Breast epithelium (tissue), 2 donors: ENCODE data around the genes MAN1B1 and TPRN.

GRCh38 chr9:137086515-137087234, at the start of gene MAN1B1:
Gene MAN1B1 (plus strand): TSS chr9:137086985.
- PRO-cap = bidirectional peak, plus-strand start at chr9:137086985, minus-strand start at chr9:137086613
- RAMPAGE, long total RNA, 2 experiments = start-site peak on the plus strand in 2 of 2 experiments, at chr9:137086976-137087102 at its widest, 42 to 336 reads per replicate

- PRO-cap = no peak
- RAMPAGE, long total RNA, 2 experiments = no peak in any of the 2 experiments
Measured at GRCh38 chr9:137099582-137100207, 12.9 kb downstream of the MAN1B1 start.

- PRO-cap = no peak
- RAMPAGE, long total RNA, 2 experiments = no peak in any of the 2 experiments
Measured at GRCh38 chr9:137110281-137110885, 4.2 kb downstream of the DPP7 start.

DNA sequence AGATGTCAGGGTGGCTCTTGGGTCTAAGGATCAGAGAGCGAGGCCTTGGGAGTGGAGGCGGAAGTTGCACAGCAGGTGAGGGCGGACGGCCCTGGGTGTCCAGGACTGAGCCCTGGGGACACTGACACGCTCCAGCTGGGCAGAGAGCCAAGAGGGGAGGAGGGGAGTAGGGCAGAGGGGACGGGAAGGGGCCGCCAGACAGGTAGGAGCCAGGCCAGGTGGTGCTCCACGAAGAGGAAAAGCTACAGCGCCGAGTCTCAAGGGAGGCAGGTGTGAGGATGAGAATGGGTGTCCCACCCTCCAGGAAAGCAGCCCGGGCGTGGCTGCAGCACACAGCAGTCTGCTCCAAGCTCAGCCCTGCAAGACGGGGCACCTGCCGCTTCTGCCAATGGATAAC, 5.0 kb downstream of the TPRN start:
- PRO-cap = no peak
- RAMPAGE, long total RNA, 2 experiments = no peak in any of the 2 experiments

DNA sequence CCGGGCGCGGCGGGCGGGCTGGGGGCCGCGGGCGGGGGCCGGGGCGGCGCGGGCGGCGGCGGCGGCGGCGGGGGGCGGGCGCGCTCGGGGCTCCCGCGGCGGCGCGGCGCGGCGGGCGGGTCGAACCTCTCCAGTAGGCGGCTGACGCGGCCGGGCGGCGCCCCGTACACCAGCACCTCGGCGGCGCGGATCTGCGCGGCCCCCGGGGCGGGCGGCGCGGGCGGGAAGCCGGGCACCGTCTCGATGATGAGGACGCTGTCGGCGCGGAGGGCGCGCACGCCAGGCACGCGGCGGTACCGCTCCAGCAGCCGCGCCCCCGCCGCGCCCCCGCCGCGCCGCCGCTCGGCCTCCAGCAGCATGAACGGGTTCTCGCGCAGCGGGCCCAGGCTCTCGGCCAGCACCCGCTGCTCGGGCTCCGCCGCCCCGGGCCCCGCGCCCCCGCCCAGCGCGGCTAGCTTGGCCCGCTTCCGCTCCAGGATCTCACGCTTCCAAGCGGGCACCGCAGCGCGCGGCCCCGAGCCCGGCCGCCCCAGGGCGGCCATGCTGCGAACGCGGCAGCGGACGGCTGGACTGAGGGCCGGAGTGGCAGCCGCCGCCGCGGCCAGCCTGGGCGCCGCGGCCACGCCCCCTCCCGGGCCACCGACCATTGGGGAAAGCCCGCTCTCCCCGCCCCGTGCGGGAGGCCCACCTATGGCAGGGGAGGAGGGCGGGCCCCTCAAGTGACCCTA, at the start of gene TPRN:
TSS of gene TPRN (minus strand) at position 572 of the 728 bp plus-strand sequence.
- PRO-cap = bidirectional peak, plus-strand start outside the sequence, minus-strand start at position 542 of the sequence
- RAMPAGE, long total RNA, 2 experiments = no peak in any of the 2 experiments

- PRO-cap = no peak
- RAMPAGE, long total RNA, 2 experiments = no peak in any of the 2 experiments
Measured at GRCh38 chr9:137241482-137241853, 381 bp downstream of the TUBB4B start.

- PRO-cap = no peak
- RAMPAGE, long total RNA, 2 experiments = no peak in any of the 2 experiments
Measured at GRCh38 chr9:137266066-137266787, 11.1 kb downstream of the NELFB start.

GRCh38 chr9:137294126-137294684, 7.9 kb downstream of the NRARP start:
- PRO-cap = no peak
- RAMPAGE, long total RNA, 2 experiments = no peak in any of the 2 experiments

GRCh38 chr9:137294685-137295068, 7.4 kb downstream of the NRARP start:
- PRO-cap = no peak
- RAMPAGE, long total RNA, 2 experiments = no peak in any of the 2 experiments

DNA sequence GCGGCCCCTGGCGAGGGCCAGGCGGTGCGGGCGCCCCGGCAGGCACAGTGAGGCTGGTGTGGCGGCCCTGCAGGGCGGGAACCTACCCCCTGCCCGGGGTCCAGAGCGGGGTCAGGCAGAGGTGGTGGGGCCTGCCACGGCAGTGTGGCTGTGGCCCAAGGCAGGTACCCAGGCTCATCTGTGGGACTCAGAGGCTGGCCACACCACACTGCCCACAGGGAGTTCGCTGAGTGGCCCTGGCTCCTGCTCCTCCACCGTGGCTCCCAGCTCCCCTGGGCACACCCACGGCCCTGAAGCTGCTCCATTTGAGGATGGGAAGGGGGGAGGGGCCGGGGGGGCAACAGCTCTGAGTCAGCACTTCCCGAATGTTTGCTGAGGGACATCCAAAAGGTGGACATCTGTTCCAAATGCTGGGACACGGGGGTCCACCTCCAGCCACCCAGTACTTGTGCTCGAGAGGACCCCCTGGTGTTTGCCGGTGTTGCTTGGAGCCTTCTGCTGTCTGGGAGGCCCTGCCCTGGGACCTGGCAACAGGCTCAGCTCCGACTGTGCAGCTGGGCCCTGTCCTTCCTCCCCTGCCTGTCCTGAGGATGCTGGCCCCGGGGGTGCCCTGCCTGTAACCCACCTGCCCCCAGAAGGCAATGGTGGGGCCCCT, 2.4 kb upstream of the NRARP start:
- PRO-cap = no peak
- RAMPAGE, long total RNA, 2 experiments = no peak in any of the 2 experiments

DNA sequence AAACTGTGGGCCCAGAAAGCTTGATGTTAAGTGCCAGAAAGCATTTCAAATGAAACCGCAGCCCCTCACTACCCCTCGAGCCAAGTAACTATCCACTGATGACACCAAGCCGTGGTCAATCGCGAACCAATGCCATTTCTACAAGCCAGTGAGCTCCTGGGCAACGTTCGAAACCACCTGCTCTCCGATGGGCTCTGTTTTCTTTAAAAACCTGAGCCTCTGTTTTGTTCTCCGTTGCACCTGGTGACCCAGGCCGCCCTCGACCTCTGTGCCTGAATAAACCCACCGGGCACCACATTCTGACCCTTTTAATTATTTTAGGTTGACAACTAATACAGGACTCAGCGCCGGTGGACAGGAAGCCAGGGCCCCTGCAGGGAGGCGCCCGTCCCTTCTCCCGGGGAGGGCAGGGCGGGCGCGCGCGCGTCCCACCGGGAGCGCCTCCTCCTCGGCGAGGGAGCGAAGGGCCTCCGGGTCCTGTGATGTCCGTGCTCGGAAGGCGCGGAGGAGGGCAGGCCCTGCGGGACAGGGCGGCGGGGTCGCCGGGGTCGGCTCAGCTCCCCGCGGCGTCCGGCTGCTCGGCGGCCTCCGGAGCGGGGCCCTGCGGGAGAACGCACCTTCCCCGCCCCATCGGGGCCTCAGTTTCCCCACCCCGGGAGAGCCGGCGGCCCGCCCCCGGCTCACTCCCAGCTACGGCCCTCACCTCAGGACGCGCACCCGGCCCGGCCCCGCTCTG, 467 bp downstream of the EXD3 start:
- PRO-cap = no peak
- RAMPAGE, long total RNA, 2 experiments = no peak in any of the 2 experiments

DNA sequence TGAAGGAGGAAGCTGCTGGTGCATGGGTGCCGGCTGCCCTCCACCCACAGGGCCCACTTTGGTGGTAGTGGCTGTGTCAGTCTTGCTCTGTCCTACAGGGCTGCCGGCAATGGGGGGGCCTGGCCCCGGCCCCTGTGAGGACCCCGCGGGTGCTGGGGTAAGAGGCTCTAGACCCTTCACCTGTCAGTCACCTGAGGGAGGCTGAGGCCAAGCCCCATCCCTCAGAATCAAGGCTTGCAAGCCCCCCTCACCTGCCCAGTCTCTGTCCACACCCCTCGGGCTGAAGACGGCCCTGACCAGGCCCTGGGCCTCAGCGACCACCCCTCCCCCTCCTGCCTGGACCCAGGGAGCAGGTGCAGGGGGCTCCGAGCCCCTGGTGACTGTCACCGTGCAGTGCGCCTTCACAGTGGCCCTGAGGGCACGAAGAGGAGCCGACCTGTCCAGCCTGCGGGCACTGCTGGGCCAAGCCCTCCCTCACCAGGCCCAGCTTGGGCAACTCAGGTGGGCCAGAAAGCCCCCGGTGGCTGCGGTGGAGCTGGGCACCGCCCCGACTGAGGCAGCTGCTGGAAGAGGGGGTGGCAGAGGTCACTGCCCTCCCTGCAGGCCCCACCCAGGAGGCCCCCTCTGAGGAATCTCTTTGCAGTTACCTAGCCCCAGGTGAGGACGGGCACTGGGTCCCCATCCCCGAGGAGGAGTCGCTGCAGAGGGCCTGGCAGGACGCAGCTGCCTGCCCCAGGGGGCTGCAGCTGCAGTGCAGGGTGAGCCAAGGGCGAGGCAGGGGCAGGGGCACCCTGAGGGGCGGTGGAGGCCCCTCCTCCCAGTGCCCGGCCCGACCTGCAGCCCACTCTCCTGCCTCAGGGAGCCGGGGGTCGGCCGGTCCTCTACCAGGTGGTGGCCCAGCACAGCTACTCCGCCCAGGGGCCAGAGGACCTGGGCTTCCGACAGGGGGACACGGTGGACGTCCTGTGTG, 7.8 kb downstream of the ENTPD8 start:
- PRO-cap = no peak
- RAMPAGE, long total RNA, 2 experiments = no peak in any of the 2 experiments

DNA sequence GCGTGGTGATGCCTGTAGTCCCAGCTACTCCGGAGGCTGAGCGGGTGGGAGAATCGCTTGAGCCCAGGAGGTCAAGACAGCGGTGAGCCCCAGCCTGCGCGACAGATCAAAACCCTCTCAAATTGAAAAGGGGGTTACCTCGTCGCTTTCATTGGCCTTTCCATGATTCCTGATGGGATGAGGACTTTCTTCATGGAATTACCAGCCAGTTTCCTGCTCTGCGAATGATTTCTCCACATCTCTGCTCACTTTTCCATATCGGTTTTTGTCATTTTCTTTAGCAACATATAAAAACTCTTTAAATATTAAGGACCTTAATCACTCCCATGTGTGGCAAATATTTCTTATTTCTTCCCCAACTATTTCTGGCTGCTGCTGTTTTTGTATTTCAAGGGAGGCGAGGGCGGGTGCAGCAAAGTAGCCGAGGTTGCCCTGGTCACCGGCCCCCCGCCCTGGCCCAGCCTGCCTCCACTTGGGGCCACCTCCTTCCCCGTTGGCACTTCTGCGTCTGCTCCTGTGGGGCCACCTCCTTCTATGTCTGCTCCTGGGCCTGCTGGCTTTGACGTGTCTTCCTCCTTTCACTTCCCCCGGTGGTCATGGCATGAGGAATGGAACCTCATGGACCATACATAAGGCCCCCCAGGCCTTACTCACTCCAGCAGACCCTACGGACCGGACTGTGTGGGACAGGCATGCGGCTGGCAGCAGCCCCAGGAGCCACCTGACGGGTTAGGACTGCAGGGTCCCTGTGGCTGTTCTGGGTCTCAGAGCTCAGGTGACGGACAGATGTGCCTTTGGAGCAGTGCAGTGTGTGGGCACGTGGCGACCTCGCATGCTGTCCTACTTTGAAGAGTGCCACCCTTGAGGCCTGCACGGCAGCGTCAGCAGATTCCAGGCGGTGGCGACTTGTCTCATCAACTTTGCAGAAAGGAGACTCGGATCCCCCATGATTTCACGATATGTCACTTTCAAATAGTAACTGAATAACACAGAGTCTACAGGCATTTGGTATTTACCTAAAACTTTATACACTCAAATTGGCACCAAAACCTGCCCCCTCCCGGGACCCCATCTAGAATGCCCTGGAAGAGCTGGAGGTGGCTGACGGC, 5.8 kb upstream of the ENTPD8 start:
- PRO-cap = no peak
- RAMPAGE, long total RNA, 2 experiments = no peak in any of the 2 experiments

- PRO-cap = no peak
- RAMPAGE, long total RNA, 2 experiments = no peak in any of the 2 experiments
Measured at GRCh38 chr9:137513612-137514345, 36.4 kb downstream of the PNPLA7 start.

DNA sequence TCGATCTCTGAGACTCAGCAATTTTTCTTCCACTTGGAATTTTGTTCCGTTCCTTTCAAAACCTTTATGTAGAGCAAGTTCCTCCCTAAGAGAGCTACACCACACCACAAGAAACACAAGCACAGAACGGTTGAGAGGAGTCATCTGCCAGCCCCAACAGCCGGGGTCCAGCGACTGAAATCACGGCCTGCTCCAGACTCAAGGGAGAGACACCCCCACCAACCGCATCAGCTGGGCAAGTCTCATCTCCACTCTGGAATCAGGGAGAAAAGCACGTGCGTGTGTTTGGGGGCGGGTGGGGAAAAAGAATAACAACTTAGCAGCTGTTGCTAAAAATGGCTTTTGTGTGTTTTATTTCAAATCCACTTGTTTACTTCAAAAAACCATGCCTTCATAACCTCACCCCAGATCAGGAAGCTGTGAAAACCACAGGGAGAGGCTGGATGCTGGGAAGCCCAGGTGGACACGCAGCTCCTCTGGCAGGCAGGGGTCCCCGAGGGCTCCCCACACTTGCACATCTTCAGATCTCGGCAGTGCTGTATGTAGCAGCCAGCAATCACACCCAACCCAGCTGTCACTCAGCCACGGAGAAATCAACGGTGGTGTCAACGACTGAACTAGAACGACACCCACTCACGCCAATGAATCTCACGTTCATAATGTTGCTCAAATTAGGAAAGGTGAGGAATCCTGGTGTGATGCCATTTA, 19.0 kb downstream of the PNPLA7 start:
- PRO-cap = no peak
- RAMPAGE, long total RNA, 2 experiments = no peak in any of the 2 experiments

DNA sequence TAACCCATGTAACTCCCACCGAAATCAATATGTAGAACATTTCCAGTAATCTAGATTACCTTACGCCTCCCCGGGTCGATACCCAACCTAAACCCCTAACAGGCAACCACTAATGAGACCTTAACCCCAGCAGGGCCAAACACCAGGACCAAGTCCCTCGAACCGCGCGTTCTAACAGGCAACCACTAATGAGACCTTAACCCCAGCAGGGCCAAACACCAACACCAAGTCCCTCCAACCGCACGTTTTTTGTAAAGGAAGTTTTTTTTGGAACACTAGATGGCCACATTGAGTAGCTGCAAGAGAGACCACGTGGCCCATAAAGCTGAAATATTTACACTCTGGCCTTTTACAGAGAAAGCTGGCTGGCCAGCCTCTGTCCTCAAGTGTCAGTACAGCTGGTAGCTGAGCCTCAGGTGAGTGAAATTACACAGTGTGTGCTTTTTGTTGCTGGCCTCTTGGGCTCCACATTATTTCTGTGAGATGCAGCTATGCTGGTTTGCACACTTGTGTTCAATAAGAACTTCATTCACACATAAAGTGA, 15.4 kb downstream of the PNPLA7 start:
- PRO-cap = no peak
- RAMPAGE, long total RNA, 2 experiments = no peak in any of the 2 experiments

- PRO-cap = no peak
- RAMPAGE, long total RNA, 2 experiments = start-site peak on the minus strand in 1 of 2 experiments, at chr9:137544440-137544550 at its widest, 9 reads per replicate
Measured at GRCh38 chr9:137544286-137544631, 5.9 kb downstream of the PNPLA7 start.

DNA sequence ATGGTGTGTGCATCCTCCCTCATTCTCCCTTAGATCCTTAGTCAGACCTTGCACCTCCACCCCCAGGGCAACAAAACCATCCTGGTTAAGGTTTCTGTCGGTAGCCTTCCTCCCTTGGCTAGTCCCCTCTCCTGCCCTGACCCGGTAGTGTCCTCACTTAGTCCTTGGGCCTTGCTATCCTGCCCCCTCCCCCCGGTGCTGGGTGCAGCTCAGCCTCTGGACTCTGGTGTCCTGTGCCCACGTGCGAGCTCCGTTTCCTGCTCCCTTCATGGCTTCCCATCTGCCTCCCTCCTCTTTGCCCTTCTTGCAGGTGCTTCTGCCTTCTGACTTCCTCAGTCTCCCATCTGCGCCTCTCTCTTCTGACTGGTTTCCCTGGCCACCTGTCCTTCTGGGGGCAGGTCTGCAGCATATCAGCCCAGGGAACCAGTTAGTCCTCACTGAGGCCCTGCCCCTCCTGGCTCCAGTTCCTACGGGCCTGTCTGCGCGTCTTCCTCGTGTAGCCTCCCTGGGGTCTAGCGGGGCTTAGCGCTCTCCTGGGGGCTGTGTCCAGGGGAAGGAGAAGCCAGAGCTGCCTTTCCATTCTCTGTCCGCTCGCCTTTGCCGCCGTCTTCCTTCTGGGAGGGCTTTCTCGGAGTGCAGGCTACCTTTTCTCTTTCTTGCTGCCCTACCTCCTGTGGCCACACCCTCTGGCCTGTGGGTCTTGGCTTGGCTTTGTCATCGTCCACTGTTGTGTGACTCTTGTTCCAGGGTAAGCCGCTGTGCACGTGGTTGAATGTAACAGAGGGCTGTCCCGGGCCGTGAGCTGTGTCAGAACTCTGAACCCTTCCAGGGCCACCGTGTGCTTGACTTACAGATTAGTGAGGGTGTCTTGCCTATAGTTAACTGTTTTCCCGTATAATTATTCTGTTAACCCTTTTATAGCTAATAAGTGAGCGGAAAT, 51.7 kb downstream of the EHMT1 start:
- PRO-cap = no peak
- RAMPAGE, long total RNA, 2 experiments = no peak in any of the 2 experiments

DNA sequence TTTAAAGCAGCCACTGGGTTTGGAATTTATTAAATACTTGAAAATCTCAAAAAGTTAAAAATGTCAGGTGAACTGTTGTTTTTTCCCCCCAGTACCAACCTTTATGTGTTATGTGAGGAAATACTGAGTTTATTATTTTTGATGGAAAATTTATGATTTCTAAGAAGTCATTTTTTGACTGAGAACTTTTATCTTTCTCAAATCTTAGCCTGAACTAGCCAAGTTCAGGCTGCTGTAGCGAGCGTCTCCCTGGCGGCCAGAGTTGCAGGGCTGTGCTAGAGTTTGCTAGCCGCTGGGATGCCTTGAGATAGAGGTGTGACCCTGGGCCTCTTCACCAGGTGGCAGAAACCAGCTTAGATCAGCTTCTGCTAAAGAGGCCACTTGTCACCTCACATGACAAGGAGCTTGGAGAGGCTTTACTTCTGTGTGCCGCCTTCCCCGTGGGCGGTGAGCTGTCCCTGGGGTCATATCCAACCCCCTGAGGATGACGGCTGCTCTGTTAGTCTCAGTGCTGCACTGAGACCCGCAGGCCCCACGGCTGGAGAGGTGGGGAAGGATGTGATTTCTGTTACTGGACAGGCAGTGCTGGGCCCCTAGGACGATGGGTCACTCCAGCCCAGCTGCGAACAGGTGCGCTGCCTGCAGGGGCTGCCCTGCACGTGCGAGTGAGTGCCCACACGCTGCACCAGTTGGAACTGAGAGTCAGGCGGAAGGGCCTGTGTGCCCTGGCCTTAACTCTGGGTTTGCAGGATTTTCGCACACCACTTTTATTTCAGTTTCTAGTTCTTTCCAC, 63.7 kb downstream of the EHMT1 start:
- PRO-cap = no peak
- RAMPAGE, long total RNA, 2 experiments = no peak in any of the 2 experiments

DNA sequence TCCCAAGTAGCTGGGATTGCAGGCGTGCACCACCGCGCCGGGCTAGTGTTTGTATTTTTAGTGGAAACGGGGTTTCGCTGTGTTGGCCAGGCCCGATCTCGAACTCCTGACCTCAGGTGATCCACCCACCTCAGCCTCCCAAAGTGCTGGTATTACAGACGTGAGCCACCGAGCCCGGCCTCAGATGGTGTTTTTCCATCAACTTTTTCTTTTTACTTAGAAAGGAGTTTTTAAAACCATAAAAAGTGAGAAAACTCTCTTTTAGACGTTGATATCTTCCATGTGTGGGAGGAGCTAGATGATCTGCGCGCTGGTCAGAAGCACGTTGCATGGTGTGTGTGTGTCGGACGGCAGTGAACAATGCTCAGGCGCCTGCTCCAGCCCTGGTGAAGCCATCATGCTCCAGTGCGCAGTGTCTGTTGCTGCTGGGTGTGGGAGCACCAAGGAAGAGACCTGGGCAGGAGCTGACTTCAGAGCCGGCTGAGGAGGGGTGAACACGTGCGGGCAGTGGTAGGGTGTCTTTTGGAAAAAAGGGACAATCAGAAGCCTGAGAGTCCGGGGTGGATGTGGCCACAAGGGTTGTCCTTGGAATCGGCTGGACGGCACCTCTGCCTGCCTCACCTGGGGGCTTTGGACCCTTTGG, 73.7 kb downstream of the EHMT1 start:
- PRO-cap = no peak
- RAMPAGE, long total RNA, 2 experiments = no peak in any of the 2 experiments